B cell (primary cell): Measurements from ENCODE around the gene OR4N4C.

DNA sequence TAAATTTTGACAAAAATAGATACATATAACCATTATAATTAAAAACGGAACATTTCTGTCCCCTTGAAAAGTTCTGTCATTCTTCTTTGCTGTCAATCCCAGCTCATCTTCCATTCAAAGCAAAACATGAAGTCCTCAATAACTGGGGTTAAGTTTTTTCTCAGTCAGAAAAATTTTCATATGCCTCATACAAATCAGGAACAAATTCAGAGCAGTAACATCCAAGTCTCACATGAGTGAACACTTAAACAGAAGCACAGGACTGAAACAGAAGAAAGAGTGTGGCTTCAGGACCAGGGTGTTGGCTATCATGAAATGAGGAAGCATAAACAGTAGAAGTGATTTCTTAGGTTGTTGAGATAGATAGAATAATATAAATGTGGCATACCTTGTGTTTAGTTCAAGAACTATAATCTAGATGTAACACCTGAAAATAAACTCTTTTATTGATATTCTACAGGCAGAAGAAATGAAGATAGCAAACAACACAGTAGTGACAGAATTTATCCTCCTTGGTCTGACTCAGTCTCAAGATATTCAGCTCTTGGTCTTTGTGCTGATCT is at the start of gene OR4N4C:
Gene OR4N4C (plus strand): TSS at position 379 of the 563 bp plus-strand sequence.
- PRO-cap, result no peak
- CAGE, long polyA plus RNA, result no peak

DNA sequence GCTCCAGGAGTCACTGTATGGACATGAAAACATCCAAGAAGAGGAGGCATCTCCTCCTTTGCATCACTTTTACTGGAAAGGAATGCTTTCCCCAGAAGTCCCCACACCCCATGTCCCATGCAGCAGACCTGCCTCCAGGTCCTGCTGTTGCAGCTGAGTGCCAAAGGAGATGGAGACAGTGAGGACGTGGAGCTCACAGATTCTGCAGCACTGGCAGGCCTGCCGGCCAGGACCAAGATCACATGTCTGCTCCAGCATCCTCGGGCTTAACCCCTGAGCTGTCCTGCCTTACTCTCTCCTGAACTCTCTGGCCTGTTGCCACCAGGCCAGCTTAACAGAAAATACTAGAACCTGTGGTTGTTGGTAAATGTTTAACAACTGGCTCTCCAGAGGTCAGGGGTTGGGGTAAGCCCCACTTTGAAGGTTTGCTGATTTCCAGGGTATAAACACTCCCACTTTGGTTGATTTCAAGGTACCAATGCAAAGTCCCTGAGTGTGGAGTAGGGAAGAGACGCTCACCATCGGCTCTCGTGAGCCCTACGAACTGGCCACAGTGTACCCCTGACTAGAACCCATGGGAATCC is 133.8 kb downstream of the OR4N4 start:
- PRO-cap, result no peak
- CAGE, long polyA plus RNA, result no peak

DNA sequence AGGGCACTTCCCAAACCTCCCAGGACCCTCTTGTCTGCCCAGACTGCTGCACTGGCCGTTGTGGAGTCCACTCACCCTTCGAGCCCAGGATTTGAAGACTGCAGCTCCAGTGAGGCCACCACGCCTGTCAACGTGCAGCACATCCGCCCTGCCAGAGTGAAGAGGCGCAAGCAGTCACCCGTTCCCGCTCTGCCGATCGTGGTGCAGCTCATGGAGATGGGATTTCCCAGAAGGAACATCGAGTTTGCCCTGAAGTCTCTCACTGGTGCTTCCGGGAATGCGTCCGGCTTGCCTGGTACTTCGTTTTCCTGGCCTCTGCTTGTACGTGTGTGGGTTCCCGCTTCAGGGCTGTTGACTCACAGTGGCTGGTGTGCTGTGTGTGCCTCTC is 114.2 kb downstream of the GOLGA6L22 start:
- PRO-cap, result no peak
- CAGE, long polyA plus RNA, result no peak

DNA sequence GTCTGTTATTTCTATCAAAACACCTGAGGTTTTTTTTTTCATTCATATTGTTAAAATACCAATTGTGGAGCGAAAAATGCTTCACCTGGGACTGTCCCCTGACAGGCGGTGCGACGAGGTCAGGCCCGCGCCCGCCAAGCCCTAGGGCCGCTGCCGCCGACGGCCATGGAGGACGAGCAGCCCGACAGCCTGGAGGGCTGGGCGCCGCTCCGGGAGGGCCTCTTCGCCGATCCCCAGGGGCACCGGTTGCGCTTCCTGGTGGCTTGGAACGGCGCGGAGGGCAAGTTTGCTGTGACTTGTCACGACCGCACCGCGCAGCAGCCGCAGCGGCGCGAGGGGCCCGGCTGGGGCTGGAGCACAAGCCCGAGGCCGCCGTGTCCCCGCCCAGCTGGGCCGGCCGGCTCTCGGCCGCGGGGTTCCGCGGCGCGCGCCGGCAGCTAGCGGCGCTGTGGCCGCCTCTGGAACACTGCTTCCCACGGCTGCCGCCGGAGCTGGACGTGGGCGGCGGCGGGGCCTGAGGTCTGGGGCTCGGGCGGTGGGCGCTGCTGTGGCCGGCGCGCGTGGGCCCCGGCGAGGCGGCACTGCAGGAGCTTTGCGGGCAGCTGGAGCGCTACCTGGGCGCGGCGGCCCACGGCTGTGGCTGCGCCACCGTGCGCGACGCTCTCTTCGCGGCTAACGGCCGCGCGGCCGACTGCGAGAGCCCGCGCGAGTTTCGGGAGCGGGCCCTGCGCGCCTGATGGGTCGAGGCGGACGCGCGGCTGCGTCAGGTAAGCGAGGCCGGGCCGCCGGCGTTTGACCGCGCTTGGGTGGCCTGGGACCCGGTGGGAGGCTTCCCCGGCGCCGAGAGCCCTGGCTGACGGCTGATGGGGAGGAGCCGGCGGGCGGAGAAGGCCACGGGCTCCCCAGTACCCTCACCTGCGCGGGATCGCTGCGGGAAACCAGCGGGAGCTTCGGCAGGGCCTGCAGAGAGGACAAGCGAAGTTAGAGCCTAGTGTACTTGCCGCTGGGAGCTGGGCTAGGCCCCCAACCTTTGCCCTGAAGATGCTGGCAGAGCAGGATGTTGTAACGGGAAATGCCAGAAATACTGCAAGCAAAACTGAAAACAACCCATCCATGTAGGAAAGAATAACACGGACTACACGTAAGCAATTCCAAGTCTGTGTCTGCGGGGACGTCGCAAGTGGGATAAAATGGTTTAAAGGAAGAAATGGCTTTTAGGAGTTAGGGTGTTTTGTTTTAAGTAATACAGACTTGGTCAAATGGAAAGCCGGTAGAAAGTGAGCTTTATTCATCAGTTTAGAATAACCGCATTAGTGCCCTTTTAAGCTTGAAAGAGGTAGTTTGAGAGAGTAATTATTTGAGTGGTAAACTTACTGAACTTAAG is 121.8 kb upstream of the NIPA1 start:
- PRO-cap, result unidirectional peak, plus-strand start at position 324 of the sequence
- CAGE, long polyA plus RNA, result no peak

DNA sequence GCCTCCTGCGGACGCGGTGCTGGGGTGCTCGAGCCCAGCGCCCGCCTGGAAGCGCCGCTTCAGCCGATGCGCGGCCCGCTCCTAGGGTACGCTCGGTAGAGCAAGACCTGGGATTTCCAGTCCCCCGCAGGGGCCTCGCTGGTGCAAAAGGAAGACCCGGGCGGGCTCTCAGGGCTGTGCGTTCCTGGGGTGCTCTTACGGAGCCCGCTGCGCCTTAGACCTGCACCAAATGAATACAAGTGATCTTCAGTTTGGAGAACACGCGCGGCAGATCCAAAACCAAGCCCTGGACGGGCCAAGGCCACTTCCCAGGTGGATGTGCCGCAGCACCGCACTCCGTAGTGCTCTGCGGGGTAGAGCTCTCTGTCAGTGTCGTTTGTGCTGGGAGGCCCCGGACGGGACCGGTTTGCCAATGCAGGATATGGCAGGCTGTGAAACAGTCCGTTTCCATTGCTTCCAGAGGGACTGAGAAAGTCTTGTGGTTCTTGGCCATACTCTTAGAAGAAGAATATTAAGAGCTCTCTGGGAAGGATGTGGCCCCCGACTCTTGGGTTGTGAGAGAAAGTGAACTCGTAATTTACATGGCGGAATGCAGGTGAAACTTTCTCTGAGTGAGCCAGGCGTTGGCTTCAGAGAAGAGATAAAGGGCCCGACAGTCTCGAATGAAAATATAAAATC is 918 bp downstream of the NIPA1 start:
- PRO-cap, result no peak
- CAGE, long polyA plus RNA, result no peak

GRCh38 chr15:22823824-22824603 is 14.5 kb upstream of the NIPA2 start:
- PRO-cap, result no peak
- CAGE, long polyA plus RNA, result no peak

- PRO-cap, result bidirectional peak, plus-strand start at chr15:22839645, minus-strand start at chr15:22839455
- CAGE, long polyA plus RNA, result no peak
Measured at GRCh38 chr15:22839384-22839766, 909 bp downstream of the NIPA2 start.

- PRO-cap, result no peak
- CAGE, long polyA plus RNA, result no peak
Measured at GRCh38 chr15:22845026-22845492, 6.6 kb downstream of the NIPA2 start.

DNA sequence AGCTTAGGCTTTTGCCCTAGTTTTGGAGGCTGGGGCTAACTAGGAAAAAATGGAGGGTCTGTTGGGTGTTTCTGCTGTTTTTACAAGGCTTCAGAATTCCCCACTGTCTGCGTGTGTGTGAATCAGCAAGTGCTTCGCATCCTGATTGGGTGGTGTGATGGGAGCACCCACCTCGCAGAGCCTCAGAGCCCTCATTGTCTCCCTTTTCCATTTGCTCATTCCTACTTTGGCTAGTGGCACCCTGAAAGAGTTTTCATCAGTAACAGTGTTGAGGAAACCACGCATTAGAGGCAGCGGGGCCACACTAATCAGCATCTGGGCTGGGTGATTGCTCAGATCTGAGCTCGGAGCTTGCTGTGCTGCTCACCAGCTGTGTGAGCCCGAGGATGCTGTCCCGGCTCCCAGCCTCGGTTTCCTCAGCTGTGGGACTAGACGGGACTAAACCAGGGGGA is 40.6 kb downstream of the GOLGA8S start:
- PRO-cap, result no peak
- CAGE, long polyA plus RNA, result no peak

- PRO-cap, result no peak
- CAGE, long polyA plus RNA, result no peak
Measured at GRCh38 chr15:23756945-23757199, 69.8 kb upstream of the NDN start.

- PRO-cap, result no peak
- CAGE, long polyA plus RNA, result no peak
Measured at GRCh38 chr15:24915854-24916221, 38.9 kb upstream of the SNRPN start.

DNA sequence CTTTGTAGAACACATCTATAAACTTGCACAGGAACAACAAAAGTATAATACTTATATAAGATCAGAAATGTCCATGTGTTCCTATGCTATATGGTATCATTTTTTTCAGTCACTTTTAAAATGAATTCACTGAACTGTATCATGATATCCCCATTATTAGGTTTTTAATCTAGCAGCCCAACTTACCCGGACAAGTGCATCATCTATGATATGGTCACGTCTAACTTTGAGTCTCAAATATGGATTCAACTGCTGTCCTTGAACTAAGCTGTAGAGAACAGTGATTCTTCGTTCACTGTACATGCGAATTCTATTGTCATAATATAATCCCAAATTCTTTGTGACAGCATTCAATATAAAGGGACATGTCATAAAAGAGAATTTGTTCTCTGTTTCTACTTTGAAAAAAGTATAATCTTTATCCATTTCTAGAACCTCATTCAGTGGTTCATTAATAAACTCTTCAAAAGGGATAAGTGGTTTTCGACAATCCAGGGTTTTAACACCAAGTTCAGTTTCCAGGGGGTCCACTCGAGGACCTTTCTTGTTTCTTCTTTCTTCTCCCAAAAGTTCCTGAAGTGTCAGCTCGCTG is 68.3 kb downstream of the UBE3A start:
- PRO-cap, result no peak
- CAGE, long polyA plus RNA, result no peak

DNA sequence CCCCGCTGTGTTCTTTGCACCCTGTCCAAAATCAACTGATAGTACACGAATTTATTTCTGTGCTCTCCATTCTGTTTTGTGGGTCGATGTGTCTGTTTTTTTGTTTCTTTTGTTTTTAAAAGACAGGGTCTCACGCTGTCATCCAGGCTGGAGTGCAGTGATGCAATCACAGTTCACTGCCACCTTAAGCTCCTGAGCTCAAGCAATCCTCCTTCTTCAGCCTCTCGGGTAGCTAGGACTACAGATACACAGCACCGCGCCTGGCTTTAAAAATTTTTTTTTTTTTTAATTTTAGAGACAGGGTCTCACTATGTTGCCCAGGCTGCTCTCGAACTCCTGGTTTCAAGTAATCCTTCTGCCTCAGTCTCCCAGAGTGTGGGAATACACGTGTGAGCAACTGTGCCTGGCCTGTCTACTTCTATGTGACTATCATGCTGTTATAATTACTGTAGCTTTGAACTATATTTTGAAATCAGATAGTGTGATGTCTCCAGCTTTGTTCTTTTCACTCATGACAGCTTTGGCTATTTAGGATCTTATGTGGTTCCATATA is 39.3 kb downstream of the UBE3A start:
- PRO-cap, result no peak
- CAGE, long polyA plus RNA, result no peak

GRCh38 chr15:25503208-25503636 is 64.4 kb upstream of the UBE3A start:
- PRO-cap, result no peak
- CAGE, long polyA plus RNA, result no peak

DNA sequence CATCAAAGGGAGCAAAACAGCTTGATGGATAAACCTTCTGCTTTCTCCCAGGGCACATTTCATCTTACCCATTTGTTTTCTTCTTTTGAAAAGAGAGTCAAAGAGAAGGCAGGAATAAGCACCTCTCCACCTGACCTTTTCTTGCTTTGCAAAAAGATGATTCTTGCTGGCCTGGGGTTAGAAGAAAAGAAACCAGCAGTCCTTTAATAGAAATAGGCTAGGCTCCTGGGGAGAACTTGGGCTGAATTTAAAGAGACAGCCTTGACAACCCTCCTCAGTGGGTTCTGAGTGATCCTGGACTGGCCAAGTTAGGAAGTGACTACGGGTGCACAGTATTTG is 92.4 kb upstream of the UBE3A start:
- PRO-cap, result no peak
- CAGE, long polyA plus RNA, result no peak

- PRO-cap, result no peak
- CAGE, long polyA plus RNA, result no peak
Measured at GRCh38 chr15:25643893-25644800, 205.3 kb upstream of the UBE3A start.

- PRO-cap, result no peak
- CAGE, long polyA plus RNA, result no peak
Measured at GRCh38 chr15:25763059-25763376, 100.1 kb downstream of the ATP10A start.

GRCh38 chr15:25783743-25784399 is 79.3 kb downstream of the ATP10A start:
- PRO-cap, result no peak
- CAGE, long polyA plus RNA, result no peak

DNA sequence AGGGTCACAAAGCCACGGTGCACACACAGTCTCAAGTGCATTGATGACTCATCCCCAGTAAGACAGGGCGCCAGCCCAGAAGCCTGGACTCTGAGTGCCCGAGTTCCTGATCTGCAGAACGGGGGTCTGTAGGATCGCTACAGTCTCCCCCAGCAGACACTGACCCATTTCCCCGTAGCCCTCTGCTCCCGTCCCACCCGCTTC is 75.0 kb downstream of the ATP10A start:
- PRO-cap, result no peak
- CAGE, long polyA plus RNA, result no peak

DNA sequence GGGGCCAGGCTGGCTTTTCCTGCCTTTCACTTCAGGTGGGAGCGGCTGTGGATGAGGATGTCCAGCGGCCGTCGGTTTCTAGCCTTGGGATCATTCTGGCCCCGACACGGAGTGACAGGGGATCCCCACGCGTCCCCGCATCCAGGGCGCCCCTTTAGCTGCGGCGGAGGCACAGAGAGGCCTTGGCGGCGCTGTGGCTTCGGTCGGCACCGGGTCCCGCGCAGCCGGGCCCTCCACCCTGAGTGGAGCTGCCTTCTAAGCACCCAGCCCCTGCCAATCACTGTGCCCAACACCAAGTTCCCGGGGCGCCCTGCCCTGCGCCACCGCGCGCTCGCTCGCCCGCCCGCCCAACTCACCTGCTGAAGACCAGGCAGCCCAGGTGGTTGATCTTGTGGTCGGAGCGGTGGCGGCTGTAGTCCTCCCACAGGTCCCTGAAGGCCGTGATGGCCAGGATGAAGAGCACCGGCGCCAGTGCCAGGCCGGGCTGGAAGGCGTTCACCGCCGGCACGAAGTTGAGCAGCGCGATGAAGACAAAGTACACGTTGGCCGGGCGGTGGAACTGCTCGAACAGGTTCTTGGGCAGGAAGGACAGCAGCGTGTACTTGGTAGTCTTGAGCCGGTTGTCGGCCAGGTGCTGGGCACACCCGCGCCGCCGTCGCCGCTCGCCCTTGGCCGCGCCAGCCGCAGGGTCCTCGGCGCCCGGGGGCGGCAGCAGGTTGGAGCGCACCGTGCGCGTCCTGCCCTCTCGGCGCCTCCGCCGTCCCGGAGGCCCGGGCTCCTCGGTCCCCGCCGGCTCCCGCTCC is 634 bp downstream of the ATP10A start:
- PRO-cap, result no peak
- CAGE, long polyA plus RNA, result no peak